Left common carotid artery plus branches (tissue), 1 donor: ENCODE results near the genes NBPF20 and PRKAB2.

- PRO-cap, result unidirectional peak, minus-strand start at chr1:145425591
Measured at GRCh38 chr1:145425172-145426078, at the start of gene NBPF20. TSS of gene NBPF20 (minus strand) at chr1:145425603.

DNA sequence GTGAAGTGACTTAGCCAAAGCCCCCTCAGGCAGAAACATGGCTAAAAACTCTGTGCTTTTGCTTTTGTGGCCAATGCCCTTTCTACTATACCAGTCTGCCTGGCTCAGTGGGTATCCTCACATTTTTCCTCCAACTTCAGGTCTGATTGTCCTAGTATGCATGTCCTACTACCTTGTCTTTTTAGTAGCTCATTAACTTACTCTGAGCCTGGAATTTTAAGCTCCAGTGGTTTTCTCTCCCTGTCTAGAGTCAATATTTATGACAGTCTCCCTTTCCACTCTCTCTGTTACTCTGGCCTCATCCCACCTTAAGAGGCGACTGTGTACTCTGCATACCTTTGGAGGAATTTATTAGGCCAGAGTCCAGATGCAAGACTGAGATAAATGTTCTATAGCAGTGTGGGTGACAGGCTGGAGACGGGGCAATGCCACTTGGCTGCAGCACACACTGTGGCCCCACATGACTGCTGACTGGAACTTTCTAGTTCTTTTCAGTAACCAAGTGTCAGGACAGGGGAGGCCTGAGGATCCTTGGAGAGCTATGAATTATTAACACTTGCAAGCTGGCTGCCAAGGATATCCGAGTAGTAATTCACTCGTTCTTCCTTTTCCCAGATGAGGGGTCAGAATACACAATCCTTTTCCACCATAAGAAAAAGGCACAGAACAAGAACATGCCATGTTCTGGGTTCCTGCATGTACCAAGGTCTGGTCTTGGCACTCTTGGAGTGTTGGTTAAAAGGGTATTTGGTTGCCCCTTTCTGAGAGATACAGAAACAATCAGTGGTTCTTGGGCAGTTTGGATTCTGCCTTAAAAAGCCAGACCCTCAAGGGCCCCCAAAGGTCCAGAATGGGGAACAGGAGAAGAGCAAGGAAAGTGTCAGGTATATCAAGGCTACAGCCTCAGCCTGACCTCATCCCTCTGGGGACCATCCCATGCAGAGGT lies 4.2 kb upstream of the PDZK1 start:
- PRO-cap, result no peak

DNA sequence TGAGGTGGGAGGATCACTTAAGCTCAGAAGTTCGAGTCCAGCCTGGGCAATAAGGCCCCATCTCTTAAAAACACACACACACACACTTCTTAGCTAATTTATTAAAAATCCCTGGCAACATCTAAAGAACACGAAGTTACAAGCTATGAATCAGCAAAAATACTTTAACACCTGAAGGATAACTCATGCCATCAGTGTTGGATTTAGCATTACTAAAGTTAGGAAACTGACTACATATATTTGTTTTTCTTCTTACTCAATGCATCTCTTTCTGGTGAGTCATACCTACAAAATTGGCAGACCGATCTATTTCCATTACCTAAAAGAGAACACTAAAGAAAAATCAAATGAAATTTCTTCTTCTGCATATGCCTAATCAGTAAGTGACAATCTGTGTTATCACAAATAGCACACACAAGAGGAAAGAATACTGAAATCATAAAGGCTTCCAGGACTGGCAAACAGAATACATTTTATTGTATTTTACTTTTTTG lies 41.5 kb downstream of the RNF115 start:
- PRO-cap, result no peak

GRCh38 chr1:145784392-145784752 lies 39.5 kb downstream of the RNF115 start:
- PRO-cap, result unidirectional peak, minus-strand start at chr1:145784598

DNA sequence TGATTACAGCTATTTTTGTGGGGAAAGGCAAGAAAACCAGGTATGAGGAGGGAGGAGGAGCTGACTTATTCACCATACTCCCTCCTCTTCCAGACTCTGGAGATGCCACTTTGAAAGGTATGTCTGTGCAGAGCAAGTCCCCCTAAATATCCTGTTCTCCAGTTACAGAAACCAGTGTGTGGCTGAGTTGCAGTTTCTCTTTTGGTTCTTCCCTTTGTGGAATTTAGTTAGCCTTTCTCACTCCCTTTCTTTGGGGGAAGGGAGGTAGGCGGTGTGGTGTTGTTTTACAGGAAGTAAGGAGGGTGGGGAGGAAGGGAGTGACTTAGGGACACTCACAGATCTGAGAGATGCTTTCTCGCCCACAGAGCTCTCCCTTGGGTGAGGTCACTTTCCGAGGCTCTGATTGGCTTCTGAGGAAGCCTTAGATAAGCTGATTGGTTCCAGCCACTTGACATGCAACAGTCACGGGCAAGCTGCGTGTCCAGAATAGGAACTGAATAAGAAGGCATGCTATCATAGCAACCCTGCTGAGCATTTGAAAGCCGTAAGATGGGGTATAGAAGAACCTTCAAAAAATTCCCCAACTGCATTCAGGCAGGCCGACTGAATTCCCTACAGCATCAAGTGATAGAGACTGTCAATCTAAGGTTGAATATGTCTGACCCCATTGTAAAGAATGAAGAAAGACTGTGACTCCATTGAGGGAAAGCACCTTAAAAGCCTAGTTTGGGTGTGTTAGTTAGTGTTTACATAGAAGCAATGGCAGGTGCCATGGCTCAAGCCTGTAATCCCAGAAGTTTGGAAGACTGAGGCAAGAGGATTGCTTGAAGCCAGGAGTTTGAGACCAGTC lies 15.0 kb downstream of the POLR3GL start:
- PRO-cap, result unidirectional peak, minus-strand start at position 203 of the sequence

DNA sequence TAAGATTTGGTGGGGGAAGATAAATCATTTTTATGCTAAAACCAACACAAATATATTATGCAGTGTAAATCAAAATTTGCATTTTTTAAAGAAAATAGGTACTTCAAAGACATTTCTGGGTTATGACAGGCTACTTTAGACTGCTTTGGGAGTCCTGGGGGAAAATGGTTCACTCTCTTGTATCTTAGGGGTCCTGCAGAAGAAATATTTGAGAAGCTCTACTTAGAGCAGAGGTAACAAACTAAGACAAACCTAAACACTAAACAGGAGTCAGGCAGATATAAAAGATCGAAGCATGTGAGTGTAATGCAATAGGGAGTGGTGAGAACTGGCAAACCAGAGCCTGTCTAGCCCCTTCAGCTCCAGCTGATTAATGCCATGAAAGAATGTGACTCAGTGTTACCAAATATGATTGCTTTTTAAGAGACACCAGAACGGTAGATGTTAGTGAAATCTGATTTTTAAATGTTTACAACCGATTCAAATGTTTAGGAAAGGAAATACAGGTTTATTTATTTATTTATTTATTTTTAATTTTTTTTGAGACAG lies 12.5 kb downstream of the TXNIP start:
- PRO-cap, result no peak

DNA sequence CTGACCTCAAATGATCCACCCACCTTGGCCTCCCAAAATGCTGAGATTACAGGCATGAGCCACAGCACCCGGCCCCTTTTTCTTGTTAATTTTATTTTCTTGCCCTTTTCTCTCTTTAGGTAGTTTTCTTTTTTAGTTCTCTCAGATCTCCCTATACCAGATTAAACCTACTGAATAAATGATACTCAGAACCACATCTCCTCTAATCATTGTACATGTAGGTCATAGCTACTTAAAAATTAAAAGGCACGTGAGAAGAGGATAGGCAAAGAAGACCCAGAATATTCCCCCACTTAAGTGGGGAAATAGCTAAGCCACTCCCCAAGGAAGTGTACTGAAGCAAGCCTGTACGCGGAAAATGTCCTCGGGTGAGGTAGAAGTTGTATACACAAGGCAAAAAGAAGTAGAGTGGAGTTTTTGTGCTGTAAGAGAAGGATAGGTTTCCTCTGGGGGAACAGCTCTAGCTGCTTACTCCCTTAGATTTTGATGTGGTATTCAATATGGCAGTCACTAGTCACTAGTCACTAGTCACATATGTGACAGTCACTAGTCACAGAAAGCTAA lies 7.8 kb downstream of the TXNIP start:
- PRO-cap, result no peak

- PRO-cap, result no peak
Measured at GRCh38 chr1:146376725-146377527, 32.4 kb upstream of the PPIAL4H start.

- PRO-cap, result no peak
Measured at GRCh38 chr1:146409427-146409696, 64.8 kb upstream of the PPIAL4H start.

- PRO-cap, result unidirectional peak, plus-strand start at chr1:147085040
Measured at GRCh38 chr1:147084347-147085183, 87.7 kb downstream of the PRKAB2 start.

DNA sequence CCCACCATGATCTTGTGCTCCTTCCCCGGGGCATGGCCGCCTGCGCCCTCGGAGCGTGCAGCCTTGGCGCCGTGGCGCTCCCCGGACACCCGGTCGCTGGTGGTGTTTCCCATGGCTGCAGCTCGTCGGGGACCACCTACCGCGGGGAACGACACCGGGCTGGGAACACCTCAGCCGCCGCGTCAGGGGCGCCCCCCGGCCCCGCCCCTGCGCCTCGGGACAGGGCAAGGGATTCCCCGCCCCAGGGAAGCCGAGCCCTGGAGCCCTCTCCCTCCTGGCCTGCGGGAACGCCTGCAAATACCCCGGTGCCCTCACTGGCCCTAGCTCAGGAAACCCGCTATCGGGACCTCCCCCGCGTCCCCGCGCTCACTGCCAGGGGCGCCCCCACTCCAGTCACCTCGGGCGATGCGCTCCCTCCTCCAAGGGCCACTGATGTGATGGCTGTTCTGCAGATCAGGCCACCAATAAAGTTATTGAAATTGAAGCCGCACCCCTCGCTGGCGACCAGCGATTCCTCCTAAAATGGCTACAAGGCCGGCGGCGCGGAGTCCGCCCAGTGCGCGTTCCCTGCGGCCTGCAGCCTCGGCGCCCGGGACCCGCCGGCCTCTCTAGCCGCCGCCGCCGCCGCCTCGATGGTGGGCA lies at the start of gene PRKAB2:
PRKAB2 (minus strand) TSS at position 439 of the 642 bp plus-strand sequence.
- PRO-cap, result bidirectional peak, plus-strand start outside the sequence, minus-strand start at position 422 of the sequence

DNA sequence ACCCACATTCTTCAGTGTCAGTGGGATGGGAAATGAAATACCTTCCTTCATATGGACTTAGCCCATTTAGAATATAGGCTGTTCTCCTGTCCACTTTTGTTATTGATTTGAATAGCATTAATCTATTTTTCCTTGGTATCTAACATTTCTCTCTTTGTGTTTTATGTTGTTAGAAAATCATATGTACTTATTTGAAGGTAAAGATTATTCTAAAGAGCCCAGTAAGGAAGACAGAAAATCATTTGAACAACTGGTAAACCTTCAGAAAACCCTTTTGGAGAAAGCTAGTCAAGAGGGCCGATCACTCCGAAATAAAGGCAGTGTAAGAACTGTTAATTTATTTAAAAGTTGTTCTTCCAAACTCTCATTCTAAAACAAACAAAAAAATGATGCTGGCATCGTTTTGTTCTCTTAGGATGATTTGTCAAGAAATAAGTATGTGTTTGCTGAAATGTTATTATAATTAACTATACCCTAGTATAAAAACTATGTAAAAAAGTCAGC lies 41.7 kb downstream of the CHD1L start:
- PRO-cap, result no peak

- PRO-cap, result unidirectional peak, minus-strand start at chr1:147540995
Measured at GRCh38 chr1:147540816-147541122, 532 bp upstream of the BCL9 start.

DNA sequence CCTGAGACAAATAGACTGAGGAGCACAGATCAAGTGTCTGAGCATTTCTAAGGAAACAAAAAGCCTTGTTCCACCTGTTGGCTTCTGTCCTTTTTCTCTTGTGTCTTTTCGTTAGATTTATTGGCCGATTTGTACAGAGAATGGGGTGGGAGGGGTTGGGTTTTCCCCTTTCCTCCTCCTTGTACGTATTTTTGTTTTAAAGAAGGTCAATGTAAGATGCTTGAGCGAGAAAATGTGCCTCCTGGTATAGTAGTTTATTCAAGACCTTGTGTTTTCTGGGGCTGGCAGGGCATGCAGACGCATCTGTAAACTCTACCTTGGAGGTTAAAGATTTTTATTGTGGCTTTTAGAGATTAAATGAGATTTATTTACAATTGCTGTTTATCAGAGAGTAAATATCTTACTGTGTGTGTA lies 1.3 kb downstream of the BCL9 start:
- PRO-cap, result no peak

- PRO-cap, result no peak
Measured at GRCh38 chr1:147579526-147580061, 38.3 kb downstream of the BCL9 start.

DNA sequence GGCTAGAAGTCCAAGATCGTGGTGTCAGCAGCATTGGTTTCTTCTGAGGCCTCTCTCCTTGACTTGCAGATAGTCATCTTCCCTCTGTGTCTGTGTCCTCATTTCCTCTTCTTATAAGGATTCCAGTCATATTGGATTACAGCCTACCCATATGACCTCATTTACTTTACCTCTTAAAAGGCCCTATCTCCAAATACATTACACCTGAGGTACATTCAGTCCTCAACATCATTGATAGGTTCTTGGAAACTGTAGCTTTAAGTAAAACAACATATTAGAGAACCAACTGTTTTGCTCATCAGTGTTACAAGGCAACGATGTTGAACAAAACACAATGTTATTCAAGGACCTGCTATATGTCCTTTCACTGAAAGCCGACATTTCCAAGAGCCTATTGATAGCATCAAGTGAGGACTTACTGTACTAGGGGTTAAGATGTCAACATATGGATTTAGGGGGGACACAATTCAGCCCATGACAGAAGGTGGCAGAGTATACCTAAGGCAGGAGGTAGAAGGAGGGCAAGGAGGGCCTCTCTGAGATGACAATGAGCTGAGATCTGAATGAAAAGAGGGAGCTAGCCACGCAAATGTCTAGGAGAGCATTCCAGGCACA lies 27.3 kb downstream of the ACP6 start:
- PRO-cap, result no peak

- PRO-cap, result no peak
Measured at GRCh38 chr1:147669284-147670343, 710 bp downstream of the ACP6 start.

- PRO-cap, result no peak
Measured at GRCh38 chr1:147768855-147769585, 8.6 kb upstream of the GJA5 start.

- PRO-cap, result no peak
Measured at GRCh38 chr1:147780831-147781719, 20.7 kb upstream of the GJA5 start.

GRCh38 chr1:148048320-148049063 lies 103.6 kb downstream of the NBPF11 start:
- PRO-cap, result no peak